HCT116 (cell line): ENCODE measurements around a stretch of chr4.

DNA sequence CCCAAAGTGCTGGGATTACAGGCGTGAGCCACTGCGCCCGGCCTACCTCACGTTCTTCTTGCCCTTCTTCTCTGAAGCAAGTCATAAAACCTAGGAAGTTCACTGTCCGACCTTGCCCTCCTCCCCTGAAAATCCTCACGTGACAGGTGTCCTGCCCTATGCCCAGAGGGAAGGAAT is 83.8 kb downstream of the MFAP3L start:
- RRBS, result no CpG with 5 or more reads among the region's 6 CpGs

- RRBS, result no CpG with 5 or more reads among the region's 5 CpGs
Observed at GRCh38 chr4:170039864-170040186, 13.6 kb upstream of the MFAP3L start.

GRCh38 chr4:170089224-170089654 is 517 bp downstream of the AADAT start:
- RRBS, result no CpG with 5 or more reads among the region's 16 CpGs

- RRBS, result no CpG with 5 or more reads among the region's 13 CpGs
Observed at GRCh38 chr4:170091461-170091776, 1.7 kb upstream of the AADAT start.

DNA sequence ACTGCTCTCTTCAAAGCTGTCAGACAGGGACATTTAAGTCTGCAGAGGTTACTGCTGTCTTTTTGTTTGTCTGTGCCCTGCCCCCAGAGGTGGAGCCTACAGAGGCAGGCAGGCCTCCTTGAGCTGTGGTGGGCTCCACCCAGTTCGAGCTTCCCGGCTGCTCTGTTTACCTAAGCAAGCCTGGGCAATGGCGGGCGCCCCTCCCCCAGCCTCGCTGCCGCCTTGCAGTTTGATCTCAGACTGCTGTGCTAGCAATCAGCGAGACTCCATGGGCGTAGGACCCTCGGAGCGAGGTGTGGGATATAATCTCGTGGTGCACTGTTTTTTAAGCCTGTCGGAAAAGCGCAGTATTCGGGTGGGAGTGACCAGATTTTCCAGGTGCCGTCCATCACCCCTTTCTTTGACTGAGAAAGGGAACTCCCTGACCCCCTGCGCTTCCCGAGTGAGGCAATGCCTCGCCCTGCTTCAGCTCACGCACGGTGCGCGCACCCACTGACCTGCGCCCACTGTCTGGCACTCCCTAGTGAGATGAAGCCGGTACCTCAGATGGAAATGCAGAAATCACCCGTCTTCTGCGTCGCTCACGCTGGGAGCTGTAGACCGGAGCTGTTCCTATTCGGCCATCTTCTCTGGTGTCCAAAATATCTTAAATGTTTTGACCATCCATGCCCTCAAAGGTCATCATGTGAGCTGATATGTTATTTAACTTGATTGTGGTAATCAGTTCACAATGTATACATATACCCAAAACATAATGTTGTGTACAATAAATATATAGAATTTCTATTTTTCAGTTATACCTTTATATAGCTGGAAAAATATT is 698.8 kb upstream of the AADAT start:
- RRBS, result no CpG with 5 or more reads among the region's 30 CpGs

- RRBS, result no CpG with 5 or more reads among the region's 2 CpGs
Observed at GRCh38 chr4:171197257-171197569, 616.0 kb upstream of the GALNTL6 start.

DNA sequence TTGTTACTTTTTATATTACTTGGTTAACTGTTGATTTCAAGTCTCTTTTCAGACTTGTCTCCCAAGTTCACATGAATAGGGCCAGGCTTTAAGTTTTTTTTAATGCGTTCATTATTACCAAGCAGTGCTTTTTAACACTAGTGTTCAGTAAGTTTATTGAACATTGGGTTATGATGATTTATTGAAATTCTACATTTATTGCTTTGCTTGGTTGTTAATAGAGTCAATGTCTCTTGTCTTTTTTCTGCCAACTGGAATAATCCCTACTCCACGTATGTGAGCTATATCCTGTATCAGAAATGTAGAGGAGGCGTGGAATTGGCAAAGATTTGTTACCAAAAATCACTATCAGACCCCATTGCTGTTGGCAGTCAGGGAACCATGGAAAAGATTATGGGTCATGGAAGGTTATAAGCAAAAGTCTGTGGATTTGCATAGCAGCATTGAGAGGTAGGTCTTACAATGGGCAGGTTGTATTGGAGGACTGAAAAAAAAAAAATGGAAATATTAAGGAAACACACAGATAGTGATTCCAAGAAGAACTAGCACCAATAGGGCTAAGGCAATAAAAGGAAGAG is 22.1 kb downstream of the GALNT7 start:
- RRBS, result no CpG with 5 or more reads among the region's 3 CpGs

GRCh38 chr4:173331412-173332581 is 2.4 kb downstream of the HMGB2 start:
- RRBS, result no CpG with 5 or more reads among the region's 10 CpGs

DNA sequence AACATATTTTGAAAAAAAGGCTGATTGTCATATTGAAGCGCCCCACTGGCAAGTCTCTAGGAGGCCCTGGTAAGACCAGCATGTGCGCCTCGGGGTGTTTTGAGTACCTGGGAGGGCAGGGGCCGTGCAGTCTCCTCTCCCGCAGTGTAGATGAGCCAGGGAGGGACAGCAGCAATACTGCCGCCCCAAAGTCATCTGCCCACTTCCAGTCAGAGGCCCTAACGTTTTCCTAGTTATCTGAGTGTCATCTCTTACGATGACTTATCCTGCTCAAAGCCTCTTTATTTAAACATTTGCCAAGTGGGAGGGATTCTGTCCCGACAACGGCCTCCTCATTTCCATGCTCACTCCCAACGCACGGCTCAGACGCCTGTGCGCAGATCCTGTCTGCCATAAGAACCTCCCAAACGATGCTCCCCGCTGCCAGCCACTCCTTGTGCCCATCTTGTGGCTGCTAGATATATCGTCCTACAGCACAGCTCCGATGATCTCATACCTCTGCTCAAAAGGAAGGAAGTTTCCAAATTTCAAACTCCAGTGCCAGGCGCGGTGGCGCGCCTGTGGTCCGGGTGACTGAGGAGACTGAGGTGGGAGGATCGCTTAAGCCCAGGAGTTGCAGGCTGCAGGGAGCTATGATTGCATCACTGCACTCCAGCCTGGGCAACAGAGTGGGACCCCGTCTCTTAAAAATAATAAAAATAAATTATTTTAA is 17.2 kb upstream of the SCRG1 start:
- RRBS, result no CpG with 5 or more reads among the region's 25 CpGs

GRCh38 chr4:173535817-173536374 is 5.9 kb upstream of the HAND2 start:
- RRBS, result no CpG with 5 or more reads among the region's 5 CpGs

DNA sequence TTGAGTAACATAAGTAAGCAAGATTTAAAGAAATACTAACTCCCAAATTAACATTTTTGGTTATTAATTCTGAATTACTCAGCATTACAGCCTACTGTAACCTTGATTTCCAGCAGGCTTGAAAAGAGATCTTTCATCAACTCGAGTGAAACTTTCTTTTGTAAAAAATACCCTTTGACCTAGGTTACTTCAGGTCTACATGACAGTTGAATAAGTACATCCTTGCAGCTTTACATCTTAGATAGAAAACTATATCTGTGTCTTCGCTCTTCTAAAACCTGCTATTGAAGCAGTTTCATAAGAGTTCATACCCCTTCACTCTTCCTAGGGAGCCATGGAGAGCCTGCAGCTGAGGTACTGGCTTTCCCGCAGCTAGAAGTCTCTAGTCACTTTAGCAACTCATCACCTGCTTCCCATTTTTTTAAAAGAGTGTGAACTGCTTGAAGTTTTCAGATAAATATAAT is 335.9 kb downstream of the FBXO8 start:
- RRBS, result no CpG with 5 or more reads among the region's 3 CpGs

DNA sequence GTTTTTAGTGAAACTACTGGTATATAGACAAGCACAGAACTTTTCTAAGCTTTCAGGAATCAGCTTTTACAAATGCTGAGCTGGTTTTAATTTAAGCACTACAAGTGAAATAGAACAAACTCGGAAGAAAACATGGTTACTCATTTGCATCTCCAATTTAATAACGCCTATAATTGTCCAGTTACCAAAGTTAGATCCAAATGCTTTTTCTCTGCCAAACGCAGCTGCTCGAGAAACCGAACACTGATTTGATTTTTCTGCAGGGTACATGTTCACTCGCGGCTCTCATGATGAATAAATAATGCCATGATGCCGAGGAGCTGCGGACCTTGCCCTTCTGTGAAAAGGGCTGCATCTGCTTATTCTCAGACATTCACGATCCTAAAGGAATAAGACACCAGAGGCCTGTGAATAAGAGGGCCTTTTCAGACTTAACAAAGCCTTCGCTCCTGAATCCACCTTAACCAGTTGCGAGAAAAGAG is 147.7 kb downstream of the FBXO8 start:
- RRBS, result no CpG with 5 or more reads among the region's 12 CpGs

DNA sequence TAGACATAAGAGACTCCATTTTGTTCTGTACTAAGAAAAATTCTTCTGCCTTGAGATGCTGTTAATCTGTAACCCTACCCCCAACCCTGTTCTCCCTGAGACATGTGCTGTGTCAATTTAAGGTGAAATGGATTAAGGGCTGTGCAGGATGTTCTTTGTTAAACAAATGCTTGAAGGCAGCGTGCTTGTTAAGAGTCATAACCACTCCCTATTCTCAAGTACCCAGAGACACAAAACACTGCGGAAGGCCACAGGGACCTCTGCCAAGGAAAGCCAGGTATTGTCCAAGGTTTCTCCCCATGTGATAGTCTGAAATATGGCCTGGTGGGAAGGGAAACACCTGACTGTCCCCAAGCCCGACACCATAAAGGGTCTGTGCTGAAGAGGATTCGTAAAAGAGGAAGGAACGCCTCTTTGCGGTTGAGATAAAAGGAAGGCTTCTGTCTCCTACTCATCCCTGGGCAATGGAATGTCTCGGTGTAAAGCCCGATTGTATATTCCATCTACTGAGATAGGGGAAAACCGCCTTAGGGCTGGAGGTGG is 117.2 kb downstream of the CEP44 start:
- RRBS, result no CpG with 5 or more reads among the region's 9 CpGs

DNA sequence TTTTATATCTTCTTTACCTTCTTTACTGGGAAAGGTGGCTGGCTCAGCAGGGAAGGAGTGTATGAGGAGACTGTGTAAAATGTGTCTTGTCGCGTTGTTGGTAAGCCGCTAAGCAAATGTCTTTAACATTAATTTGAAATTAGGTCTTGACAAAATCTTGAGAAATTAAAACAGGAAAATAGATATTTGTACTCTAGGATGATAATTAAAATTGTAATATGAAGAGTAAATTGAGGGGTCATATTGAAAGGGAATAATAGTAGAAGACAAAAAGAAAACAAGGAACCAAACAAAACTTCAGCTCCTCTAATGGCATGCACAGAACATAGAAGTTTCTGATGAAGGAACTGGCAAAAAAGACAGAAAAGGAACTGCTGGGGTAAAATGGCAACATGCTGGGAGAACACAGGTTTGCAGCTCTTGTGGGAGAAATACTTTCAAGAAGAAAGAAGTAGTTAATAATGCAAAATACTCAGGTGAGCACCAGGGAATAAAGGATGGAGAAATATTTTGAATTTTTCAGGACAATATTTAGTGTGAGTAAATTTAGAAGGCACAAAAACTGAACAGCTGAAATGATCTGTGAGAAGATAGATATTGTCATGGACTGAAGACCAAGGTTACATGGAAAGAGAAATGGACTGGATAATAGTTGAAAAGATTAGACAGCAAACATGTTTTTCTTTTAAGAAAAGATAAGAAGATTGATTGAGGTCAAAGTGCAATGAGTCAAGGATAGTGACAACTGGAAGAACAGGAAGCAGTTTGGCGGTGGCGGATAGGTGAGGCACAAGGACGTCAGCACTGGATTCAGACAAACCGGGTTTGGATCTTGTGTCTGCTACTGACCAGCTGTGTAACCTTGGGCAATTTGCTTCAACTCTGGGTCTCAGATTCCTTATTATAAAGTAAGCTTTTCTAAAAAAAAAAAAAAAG is 1.7 kb upstream of the HPGD start:
- RRBS, result no CpG with 5 or more reads among the region's 7 CpGs

DNA sequence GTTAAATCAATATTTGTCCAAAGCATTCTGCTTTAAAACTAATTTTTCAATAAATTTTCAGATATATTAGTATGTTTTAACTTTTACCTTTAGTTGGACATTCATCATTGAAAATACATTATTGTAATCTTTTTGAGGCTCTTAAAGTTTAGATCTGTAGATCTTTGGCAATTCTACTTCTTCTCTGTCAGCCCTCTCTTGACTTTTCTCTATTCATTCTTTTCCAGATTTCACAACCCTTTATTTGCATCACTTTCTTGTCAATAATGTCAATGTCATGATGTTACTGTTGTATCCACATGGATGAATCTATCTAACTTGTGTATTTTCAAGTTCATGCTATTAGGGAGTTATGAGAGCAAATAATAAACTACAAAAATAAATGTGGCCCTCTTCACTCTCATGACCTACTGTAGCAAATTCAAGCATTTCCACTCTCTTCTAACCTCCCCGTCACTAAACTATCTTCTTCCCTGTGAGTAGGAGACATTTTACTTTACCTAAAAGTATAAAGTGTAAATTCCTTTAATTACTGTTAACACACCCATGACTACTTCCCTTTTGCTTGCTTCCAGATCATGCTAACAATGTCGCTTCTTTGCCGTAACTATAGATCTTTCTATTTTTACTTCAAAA is 23.1 kb upstream of the HPGD start:
- RRBS, result no CpG with 5 or more reads among the region's 3 CpGs

DNA sequence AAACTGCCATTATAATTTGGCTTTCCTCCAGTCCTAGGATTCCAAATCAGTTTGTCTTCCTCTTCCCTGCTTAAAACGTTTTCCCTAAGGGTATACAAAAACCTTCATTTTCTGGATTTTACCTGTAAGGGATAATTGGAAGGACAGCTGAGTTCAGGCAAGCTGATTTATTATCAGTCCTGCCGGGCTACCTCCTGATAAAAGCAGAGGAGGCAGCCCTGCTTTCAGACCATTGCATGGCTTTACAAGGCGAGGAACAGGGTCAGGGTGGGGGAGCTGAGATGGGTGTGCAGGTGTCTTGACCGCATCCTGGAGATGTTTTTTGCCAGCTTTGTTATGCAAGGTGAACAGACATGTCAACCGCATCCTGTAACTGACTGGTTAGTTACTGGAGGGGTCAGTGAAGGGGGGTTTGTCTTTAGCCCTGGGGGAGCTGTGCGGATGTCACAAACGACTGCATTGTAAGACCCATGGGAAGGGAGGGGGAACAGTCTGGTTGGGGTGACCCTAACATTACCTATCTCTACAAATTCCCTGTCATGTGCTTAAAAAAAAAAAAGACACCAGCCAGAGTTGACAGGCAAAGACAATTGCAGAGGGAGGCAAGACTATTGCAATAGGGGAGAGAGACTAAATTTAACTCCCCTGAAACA is 10.0 kb downstream of the ADAM29 start:
- RRBS, result no CpG with 5 or more reads among the region's 7 CpGs

DNA sequence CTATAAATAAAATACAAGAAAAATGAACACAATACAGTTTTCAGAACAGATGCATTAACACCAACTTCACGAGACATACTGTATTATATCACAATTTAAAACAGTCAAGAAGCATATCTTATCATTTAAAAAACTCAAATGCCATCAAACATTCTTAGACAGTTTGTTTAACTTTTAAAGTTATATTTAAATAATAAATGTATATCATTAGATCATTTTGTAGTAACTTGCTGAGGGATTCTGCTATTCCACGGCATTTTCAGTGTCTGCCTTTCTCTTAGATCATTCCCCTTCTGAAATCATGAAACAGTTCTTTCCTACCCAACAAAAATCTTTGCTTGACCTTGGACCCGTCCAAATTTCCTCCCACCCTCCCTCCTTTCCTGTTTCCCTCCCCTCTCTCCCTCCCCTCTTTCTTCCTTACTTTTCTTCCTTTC is 72.9 kb upstream of the WDR17 start:
- RRBS, result no CpG with 5 or more reads among the region's 3 CpGs

GRCh38 chr4:175998851-175999749 is 66.5 kb upstream of the WDR17 start:
- RRBS, result no CpG with 5 or more reads among the region's 2 CpGs

GRCh38 chr4:176319349-176319602 is 490 bp upstream of the SPCS3 start:
- RRBS, result no CpG with 5 or more reads among the region's 6 CpGs